HTERT-HM (cell line): ENCODE measurements around a stretch of chr2.

DNA sequence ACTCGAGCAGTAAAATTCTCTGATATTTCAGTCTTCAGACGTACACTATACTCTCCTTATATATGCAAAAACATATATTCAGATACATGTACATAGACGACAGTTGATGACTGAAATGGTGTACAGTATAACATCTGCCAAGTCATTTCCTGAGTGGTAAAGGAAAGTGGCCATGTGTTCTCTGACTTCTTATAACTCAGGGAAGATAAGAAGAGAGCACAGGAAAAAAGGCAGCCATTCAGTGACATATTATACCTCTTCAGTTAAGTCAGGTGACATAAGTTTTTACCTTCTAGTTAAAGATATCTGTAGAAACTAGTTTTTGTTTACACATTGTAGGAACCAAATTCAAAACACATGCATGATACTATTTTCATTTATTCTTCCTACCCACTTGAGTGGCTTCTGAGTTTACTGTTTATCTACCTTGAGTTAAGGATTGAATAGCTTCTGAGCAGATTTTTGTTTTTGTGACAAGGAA is 35.7 kb upstream of the TTC27 start:
- RRBS: no CpG with 5 or more reads among the region's 3 CpGs

DNA sequence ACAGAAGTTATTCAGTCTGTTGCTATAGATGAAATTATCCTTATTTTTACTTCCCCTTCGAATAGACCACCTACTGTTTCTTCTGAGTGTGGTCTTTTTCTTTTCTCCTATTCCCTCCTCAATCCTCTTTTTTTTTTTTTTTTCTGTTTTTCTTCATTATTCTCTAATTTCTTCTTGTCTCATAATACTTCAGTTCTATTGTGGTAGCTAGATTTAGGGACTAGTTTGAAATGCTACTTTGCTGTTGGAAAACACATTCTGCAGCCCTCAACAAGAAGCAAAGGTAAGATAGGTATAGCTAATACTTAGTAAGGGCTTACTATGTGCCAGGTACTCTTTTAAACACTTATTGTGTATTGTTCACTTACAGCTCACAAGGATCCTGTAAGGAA is 75.4 kb downstream of the LTBP1 start:
- RRBS: no CpG with 5 or more reads among the region's 1 CpG

DNA sequence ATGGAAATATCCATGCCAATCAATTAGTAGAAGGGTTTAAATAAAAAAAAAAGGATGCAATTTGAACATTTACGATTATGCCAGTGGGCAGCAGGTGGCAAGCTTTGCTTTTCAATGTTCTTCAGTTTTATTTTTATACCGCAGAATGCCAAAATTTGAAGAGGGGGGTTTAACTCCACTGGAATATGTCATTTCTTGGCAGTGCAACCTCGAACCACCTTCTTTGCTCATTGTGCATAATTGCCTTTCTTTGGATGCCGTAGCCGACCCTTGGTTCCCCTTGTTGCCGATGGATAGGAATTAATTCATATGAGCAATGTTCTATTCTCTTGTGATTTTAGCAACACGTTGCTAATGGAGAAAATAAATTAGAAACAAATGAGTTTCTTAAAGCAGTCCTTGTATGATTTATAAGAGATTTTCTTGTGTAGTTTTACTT is 88.1 kb downstream of the LTBP1 start:
- RRBS: no CpG with 5 or more reads among the region's 7 CpGs

DNA sequence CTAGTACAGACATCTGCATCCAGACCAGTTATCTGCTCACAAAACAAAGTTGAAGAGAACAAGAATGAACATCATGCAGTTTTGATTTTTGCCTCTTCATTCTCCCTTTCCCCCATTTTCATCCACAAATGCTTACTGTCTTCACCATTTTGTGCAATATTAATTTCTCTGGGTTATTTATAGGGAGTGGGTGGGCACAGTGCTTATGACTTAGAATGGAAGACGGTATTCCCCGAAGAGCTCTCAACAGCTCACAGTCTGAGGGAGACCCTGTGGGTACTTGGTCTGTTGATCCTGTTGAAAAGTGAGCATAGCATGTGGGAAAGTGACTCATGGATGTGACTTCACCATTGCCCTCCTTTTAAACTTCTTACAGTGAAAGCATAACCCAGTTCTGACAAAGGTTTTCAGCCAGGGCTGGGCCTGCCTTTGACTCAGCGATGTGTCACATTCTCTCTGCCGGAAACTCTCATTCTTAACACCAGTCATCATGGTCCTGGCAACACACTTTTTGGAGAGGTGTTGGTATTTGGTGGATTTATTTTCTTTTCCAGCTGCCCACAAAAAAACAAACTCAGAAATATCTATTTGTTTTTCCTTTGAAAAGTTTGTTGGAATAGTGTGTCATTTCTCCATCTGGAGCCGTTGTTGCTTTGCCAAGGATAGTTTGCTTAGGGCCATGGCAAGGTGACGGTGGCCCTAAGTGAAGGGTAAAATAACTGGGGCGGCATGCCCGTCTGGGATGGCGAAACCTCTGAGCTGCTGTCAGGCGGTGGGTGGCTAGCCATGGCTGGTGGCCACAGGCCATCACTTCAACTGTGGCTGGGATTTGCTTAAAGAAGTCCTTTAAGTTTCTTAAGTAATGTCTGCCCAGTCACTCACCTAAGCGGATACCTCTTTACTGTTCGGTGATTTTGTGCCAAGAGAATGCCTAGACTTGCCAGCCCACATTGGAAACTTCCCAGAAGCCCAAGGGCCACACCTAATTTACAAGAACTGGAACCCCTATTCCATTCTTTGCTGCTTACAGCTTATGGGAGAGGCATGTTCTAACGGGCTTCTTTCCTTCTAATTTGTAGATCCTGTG is 123.2 kb downstream of the LTBP1 start:
- RRBS: no CpG with 5 or more reads among the region's 13 CpGs

GRCh38 chr2:33135348-33136134 is 188.8 kb downstream of the LTBP1 start:
- RRBS: no CpG with 5 or more reads among the region's 10 CpGs

- RRBS: no CpG with 5 or more reads among the region's 1 CpG
Observed at GRCh38 chr2:33273260-33273918, 203.1 kb upstream of the RASGRP3 start.

GRCh38 chr2:33279825-33280302 is 196.6 kb upstream of the RASGRP3 start:
- RRBS: no CpG with 5 or more reads among the region's 4 CpGs

DNA sequence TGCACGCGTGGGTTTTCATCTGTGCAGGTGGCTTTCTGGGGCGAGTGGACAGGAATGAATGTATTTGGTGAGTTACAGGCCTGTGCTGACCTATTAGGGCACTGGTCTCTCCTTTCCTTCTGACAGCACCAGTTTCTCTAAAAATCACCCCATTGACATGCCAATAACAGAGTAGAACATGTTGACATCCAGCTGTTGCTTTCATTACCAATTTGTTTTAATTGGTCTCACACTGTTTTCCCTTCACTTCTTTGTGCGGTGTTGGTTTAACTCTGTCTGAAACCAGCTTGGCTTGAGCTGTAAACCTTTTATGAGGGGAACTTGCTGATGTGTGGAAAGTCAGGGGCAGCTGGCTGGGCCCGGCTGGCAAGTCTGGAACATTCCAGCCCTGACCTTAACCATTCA is 643.2 kb upstream of the FAM98A start:
- RRBS: no CpG with 5 or more reads among the region's 5 CpGs

- RRBS: no CpG with 5 or more reads among the region's 20 CpGs
Observed at GRCh38 chr2:34677182-34678148, 1078.4 kb upstream of the FAM98A start.

DNA sequence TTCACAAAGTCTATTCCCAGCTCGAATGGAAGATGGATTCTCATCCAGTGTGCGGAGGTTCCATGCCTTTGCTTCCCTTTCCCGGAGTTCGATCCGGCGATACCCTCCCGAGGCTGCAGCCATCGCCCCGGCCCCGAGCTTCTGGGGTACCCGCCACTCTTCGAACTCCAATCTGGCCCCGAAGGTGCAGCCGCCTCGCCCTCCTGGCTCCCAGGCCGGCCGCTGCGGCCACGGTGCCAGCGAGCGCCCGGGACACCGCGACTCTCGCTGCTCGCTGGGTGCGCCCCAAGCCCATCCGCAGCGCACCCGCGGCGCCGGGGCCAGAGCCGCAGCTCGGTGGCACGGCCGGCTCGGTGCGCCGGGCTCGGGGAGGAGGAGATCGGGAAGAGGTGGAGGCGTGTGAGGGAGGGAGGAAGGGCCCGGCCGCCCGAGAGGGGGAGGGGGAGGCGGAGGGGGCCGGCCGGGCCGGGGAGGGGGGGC is 365 bp upstream of the CRIM1 start:
- RRBS: 1% methylated on average over 20 of the region's 50 CpGs

GRCh38 chr2:36361163-36361954 is 5.8 kb downstream of the CRIM1 start:
- RRBS: no CpG with 5 or more reads among the region's 5 CpGs

DNA sequence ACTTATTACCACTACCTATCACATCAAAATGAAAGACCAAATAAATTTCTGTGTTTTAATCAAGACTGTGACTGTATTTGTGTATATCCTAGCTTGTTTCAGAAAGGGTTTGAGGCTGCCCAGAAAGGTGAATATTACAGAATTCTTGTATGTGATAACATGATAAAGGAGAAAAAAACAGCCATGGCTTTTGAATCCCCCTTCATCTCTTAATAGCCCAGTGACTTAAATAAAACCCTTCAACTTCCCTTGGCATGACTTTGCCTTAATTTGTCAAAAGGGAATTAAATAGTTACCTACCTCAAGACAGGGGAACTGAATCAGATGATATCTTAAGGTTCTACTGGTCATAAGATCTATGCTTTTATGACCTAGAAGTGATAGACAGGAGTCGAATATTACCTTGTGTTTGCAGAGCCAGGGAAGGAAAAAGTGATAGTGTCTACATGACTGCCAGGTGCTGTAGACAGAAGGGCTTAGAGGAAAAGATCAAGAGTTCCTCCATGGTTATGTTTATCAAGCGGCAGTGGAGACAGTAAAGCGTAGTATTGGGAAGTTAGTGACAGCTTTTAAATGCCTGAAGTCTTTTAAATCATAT is 11.7 kb downstream of the CRIM1 start:
- RRBS: no CpG with 5 or more reads among the region's 3 CpGs

- RRBS: no CpG with 5 or more reads among the region's 3 CpGs
Observed at GRCh38 chr2:36427726-36428034, 72.1 kb downstream of the CRIM1 start.

GRCh38 chr2:36649933-36650520 is 46.5 kb upstream of the VIT start:
- RRBS: no CpG with 5 or more reads among the region's 2 CpGs

DNA sequence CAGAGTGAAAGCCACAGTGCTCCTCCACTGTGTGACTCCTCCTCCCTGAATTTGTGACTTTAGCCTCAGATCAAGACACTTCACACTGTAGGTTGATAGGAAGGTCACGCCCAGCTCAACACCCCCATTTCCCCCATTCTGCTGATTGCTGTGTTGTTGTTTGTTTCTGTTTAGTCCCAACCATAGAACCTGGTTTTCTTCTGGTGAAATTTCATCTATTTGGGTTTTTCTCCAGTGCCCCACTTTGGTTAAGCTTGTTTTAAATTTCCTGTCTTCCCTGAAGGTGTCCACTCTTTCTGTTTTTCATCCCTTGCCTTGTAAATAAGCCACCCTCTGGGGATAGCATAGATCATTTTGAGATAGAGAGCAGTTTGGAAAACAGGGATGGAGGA is 102.3 kb downstream of the VIT start:
- RRBS: no CpG with 5 or more reads among the region's 1 CpG

GRCh38 chr2:36912351-36912886 is 53.9 kb downstream of the STRN start:
- RRBS: no CpG with 5 or more reads among the region's 2 CpGs

- RRBS: no CpG with 5 or more reads among the region's 10 CpGs
Observed at GRCh38 chr2:37105843-37106808, 21.8 kb downstream of the GPATCH11 start.

- RRBS: no CpG with 5 or more reads among the region's 8 CpGs
Observed at GRCh38 chr2:37152308-37152852, 4.4 kb downstream of the EIF2AK2 start.

GRCh38 chr2:37326356-37326695 is 1.7 kb upstream of the PRKD3 start:
- RRBS: no CpG with 5 or more reads among the region's 2 CpGs

DNA sequence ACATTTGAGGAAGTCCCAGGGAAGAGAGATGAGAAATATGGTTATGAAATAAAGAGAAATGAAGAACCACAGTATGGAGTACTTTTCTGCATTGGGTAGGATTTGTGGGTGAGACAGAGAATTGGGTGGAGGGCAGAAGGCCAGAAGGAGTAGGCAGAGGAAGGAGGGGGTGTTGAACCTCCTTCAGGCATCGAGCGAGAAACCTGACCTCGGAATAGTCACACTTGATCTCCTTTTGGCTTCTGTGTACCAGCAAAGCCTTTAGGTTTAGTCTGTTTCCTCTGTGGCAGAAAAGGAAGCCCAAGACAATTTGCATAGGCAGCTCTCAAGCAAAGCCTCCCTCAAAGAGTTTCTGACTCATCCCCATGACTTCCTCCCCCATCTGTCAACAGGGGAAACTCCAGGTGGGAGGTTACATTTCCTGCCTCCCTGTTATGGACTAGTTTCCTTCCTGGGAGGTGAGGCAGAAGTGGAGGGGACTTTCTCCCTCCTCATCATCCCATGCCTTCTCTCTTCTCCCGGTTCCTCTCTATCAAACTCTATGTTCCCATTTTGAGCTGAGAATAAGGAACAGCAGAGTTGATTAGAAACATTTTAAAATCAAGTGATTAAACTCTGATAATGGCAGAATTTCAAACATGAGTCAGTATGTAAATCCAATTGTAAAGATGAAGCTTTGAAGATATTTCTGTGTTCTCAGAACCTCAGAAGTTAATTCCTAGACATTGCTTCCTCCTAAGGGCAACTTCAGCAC is 46.0 kb downstream of the QPCT start:
- RRBS: no CpG with 5 or more reads among the region's 4 CpGs